HTR-8/SVneo (cell line): ENCODE measurements around a stretch of chr18.

GRCh38 chr18:24362623-24363220 lies 34.9 kb downstream of the OSBPL1A start:
- RRBS = no CpG with 5 or more reads among the region's 2 CpGs

GRCh38 chr18:24914346-24914831 lies 437.6 kb downstream of the ZNF521 start:
- RRBS = no CpG with 5 or more reads among the region's 3 CpGs

DNA sequence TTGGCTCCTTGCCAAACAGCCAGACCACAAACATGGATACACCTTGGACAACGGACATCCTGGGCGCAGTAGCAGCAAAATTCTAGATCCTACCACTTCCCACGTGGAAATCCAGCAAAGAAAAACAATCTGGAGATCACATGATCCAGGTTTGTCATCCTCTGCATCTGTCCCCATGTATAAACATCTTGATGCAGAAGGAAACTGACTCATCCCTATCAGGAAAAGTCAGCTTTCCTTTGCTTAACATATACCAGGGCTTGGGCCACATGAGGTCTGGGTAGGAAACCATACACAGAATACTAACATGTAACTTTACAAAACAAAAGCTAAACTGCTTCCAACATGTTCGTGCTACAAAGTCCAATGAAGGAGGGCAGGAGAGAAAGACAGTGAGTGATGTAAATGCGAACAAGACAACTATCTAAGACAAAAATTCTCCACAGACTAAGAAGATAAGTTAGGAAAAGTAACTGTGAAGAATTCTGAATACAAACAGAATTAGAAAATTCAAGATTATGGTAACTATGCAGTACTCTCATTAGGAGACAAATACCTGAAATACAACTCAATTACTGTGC lies 52.9 kb downstream of the ZNF521 start:
- RRBS = no CpG with 5 or more reads among the region's 5 CpGs

DNA sequence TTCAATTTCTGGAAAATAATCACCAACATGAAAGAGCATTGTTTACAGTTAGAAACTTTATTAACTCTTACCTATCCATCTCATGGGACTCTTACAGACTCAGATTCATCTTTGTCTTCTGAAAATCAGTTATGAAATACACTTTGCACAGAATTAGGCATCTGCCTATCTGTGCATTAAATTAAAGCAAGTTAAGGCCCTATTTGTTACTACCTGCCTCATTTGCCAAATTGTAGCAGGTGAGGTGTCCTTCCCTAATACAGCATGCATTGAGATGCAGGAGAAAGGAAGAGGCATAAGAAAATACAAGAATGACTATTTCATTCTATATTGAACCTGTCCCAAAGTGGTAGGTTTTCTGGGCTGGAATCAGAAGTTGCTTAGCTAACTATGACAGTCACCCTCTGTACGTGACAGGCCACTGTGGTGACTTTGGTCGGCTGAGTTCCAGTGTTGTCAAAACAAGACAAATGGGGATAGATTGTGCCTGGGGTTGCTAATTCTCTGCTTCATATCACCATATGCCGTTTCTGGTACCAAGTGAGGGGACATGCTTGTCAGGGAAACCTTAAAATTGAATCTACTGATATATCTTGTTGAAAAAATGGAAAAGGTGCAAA lies 158.2 kb downstream of the KCTD1 start:
- RRBS = no CpG with 5 or more reads among the region's 3 CpGs

- RRBS = no CpG with 5 or more reads among the region's 4 CpGs
These were observed 87.7 kb downstream of the KCTD1 start for GRCh38 chr18:26460549-26461140.

DNA sequence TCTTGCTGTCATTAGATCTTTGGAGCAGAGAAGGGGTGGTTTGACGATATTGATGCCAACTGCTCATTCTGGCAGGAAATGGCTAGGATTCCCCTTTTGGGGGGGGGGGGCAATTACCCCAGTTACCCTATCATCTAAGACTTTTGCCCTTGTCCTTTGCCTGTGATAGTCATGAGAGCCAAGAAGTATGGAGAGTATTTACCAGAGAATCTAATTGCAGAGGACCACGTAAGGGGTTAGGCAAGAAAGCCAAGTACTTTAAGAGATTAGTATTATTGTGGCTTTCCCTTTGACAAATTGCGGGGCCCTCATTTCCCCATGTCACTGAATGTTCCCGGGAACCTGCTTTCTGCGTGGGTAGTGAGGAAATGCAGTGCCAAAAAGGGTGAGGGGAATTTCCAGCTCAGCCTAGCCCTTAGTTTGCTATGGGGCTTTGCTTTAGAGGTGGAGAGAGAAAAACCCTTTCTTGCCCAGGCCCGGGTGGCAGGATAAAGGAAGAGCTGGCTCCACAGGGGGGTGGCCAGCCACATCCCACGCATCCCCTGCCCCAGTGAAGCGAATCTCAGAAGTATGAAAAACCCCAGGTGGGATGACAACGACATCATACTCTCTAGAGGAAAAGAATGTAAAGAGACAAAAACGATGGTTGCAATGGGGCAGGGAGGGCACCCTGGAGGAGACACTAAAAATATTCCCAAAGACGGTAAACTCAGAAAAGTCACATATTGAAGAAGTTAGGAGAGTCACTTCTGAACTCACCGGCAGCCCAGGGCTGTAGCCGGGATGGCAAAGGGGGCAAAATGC lies 1.4 kb downstream of the AQP4 start:
- RRBS = no CpG with 5 or more reads among the region's 13 CpGs

- RRBS = no CpG with 5 or more reads among the region's 8 CpGs
These were observed 46.2 kb upstream of the CHST9 start for GRCh38 chr18:27231220-27231748.

DNA sequence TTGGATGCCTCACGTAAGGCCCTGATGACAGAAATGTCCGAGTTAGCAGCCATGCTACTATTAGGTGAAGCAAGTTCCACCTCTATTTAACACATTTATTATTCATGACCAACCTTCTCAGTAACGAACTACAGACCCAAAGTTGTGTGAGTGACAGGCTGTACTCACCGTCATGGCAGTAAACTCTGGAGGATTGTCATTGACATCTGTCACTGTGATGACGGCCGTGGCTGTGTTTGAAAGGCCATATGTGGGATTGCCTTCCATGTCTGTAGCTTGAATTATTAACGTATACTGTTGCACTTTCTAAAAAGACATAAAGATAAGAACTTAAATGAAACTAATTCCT lies 183.6 kb downstream of the CDH2 start:
- RRBS = no CpG with 5 or more reads among the region's 7 CpGs

DNA sequence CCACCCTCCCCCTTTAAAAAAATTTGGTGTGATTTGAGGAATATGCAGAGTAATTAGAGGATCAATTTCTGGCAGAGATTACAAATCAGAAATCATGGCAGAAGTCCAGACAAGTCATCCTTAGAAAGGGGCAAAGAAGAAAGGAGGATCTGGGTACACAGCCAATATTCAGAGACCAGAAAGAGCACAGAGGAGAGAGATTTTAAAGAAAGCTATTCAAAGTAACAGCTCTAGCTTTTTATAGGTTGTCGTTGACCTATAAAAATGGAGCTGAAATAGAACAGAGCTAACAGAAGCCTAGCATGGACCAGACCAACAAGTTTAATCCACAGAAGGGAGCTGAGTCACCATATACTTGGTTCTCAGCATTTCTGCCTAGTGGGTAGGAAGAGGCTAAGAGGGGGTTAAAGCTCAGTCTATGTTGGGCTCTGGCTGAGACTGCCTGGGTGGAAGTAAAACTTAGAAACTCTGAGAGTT lies 677.9 kb upstream of the CDH2 start:
- RRBS = no CpG with 5 or more reads among the region's 1 CpG

- RRBS = no CpG with 5 or more reads among the region's 4 CpGs
These were observed 980.1 kb upstream of the CDH2 start for GRCh38 chr18:29156948-29157443.

DNA sequence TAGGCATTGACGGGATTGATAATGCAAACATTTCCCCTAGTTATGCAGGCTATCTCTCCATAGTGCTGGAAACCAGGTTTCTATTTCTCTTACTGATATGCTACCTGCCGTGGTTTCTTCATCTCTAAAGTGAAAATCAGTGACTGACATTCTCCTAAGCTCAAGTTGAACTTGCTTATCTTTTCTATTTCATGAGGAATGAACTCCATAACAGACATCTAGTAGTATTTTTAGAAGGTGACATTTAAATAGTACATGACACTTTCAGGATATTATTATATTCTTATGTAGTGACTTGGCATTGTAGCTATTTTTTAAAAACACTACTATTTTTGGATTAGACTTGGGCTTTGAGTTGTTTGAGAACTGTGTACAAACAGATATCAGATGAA lies 1381.8 kb downstream of the DSC3 start:
- RRBS = no CpG with 5 or more reads among the region's 2 CpGs

DNA sequence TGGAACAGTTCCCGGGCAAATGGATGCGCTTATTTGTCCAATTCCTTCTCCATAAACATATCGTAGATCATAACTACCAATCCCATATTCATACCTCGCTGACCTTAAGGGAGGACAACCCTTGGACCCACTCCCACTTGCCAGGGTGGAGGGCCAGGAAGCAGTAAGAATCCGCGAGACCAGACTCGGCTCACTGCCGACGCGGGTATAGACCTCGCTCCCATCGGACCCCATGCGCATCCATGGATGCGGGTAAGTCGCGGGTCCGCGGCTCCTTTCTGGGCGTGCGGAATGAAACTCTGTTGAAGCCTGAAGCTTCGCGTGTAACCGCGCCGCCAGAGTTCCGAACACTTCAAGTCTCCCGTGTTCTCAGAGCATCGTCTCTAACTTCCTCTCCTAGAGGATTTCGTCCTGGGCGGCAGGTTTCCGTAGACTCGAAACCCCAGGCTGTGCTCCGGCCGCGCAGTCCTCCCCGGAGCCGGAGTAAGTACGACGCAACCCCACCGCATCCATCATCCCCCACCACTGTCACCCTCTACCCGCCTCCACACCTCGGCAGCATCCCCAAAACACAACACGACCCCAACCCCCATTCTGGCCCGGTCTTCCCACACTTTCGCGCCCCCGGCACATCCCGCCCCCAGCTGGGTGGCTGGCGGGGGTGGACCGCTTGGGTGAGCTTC lies 1.0 kb downstream of the DSC3 start:
- RRBS = 24% methylated on average over 6 of the region's 50 CpGs

DNA sequence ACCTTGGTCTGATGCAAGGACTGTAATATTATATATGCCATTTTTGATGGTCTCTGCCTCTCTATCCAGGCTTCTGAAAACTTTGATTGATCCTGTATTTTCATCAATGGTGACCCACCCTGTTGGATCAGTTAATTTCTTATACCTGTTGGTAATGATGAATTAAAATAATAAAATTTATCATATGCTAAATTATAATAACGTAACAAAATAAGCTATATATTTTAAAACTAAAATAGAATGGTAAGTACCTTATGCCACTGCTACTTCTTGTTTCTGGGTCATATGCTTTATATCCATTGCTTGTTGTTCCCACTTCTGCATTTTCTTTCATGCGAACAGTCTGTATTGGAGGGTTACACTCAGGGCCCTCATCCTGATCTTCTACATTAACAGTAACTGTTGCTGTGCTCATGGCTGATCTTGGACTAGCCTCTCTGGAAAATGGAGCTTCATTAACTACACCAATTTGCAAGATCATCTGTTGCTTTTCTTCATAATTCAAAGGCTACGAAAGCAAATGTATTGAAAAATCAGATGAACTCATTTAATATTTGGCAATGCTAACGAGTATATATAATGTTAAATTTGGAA lies 22.3 kb downstream of the DSC2 start:
- RRBS = no CpG with 5 or more reads among the region's 4 CpGs

GRCh38 chr18:31103036-31103523 lies 859 bp upstream of the DSC2 start:
- RRBS = no CpG with 5 or more reads among the region's 4 CpGs

- RRBS = no CpG with 5 or more reads among the region's 6 CpGs
These were observed 60.8 kb upstream of the DSC1 start for GRCh38 chr18:31223503-31223803.

GRCh38 chr18:31233809-31234338 lies 71.2 kb upstream of the DSC1 start:
- RRBS = no CpG with 5 or more reads among the region's 3 CpGs

DNA sequence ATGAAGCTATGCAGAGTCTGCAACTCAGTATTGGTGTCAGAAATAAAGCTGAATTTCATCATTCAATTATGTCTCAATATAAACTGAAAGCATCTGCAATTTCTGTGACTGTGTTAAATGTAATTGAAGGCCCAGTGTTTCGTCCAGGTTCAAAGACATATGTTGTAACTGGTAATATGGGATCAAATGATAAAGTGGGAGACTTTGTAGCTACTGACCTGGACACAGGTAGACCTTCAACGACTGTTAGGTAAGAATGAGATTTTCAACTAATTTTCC lies 18.3 kb downstream of the DSG1 start:
- RRBS = no CpG with 5 or more reads among the region's 2 CpGs